HT-29 (cell line): ENCODE data around the genes CSH2 and RGS9.

DNA sequence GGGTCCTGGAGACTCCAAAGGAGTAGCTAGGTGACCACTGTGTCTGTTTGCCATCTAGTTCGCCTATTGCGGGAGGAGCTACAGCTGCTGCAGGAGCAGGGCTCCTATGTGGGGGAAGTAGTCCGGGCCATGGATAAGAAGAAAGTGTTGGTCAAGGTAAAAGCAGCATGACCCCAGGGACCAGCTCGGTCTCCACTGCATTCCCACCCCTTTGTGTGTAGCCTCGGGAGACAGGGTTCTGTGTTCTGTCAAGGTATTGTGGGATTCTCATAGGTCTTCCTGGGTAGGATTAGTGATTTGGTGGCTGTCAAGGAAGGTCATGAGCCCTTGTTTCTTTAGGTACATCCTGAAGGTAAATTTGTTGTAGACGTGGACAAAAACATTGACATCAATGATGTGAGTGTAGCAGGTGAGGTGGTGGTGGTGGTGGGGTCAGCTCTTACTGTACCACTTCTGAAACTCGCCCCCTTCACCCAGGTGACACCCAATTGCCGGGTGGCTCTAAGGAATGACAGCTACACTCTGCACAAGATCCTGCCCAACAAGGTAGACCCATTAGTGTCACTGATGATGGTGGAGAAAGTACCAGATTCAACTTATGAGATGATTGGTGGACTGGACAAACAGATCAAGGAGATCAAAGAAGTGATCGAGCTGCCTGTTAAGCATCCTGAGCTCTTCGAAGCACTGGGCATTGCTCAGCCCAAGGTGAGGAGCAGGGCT lies 2.5 kb upstream of the FTSJ3 start:
- RAMPAGE, long total RNA: no peak

GRCh38 chr17:63873610-63873967 lies at the start of gene CSH2:
CSH2 (minus strand) TSS chr17:63873677.
- RAMPAGE, long total RNA: no peak

DNA sequence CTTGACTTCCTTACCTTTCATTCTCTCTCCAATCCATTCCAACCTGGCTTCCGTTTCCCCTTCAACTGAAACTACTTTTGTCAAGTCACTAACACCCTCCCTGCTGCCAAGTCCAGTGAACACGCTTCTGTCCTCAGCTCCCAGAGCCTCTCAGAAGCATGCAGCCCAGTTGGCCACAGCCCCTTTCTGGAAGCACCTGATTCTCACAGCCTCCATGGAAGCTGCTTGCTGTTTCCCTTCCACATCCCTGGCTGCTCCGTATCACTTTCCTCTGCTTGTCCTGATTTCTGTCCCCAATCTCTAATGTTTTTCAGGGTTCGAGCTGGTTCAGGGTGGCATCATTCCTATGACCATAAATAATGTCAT lies 4.1 kb upstream of the SCN4A start:
- RAMPAGE, long total RNA: no peak

DNA sequence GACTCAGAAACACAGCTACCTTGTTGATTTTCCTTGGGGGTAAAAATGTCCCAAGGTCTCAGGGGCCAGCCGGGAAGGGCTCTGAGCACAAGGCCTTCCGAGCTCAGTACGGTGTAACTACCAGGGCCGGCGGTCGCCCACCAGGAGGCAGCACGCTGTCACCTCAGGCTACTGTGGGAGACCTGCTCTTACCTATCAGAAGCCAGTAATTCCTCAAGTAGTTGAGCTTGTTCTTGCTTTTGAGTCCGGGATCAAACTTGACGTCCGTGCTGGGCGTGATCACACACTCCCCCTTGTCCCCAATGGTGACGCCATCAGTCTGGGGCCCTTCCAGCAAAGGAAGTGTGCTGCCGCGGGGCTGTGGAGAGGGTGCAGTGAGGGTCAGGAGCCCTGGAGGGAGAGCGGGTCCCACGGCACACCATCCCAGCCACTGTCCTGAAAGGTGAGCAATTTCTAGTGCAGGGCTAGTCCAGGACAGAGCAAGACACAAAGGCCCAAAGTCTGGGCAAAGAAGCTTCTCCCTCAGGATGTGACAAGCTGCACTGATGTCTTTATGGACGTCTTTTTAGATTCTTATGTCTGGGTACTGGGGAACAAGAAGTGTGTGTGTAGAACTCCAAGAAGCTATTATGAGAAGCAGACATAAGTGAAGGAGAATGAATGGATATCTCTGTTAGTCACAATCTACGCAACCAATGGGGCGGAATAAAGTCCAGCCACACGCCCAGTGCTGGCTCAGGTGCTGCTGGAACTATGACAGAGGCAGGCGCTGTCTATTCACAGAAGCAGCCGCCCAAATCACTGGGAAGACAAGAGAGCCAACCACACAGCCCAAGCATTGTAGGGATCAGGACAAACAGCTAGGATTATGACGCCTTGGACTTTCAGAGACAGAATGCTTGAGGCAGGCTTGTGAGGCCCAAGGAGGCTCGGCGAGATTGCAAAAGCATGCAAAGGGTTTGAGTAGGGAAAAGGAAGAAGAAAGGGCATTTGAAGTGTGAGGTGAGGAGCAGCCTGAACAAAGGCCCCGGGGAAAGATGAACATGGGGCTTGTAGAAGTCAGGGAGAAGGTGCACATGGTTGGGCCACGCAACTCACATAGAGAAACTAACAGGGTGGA lies 43.7 kb upstream of the ICAM2 start:
- RAMPAGE, long total RNA: no peak

- RAMPAGE, long total RNA: no peak
These were observed 47.4 kb downstream of the ERN1 start for GRCh38 chr17:64082564-64082830.

DNA sequence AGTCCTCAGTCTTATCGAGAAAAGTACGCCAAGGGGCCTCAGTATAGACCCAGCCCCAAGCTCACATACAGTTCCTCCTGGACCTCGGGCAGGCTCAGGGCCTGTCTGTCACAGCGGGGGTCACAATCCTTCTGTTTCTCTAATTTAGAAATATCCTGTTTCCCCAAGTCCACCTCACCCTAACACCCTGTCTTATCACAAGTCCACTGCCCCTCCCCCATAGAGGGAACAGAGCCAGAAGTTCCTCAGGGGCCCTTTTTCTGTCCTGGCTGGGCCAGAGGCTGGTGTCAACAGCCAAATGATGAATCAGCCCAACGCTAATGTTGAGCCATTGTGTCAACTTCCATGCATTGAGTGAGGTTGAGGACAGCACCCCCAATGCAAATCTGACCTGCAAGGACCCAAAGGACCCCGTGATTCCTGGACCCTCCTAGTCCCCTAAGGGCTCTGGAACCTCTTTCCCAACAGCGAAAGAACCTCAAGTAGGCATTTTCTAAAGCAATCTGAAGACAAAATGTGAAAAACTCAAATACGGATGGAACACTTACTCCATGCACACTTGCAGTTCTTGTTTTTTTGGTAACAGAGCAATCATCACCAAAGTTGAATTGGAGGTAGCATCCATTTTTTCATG lies 58.6 kb downstream of the PECAM1 start:
- RAMPAGE, long total RNA: no peak

DNA sequence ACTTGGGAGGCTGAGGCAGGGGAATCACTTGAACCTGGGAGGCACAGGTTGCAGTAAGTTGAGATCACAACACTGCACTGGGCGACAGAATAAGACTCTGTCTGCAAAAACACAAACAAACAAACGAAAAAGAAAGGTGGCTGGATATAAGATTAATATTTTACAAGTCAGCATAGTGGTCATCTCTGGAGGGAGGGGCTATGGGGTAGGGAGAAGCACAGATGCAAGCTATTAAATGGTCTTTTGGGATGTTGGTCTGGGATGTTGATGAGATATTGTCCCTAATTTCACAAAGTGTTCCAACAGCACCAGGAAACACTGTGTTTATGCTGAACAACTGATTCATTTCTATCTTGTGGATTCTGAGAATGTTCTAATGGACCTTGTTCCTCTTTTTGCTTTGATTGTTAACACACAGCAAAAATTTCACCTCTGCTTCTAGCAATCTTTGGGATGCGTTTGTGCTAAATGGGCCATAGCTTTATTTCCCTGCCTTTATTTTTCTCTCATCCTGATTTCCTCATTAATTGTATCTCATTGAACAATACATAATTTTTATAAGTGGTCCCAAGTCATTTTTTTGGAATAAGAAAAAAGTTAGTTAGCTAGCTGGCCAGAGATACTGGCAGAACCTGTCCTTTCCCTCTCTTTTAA lies 9.7 kb downstream of the PECAM1 start:
- RAMPAGE, long total RNA: no peak

GRCh38 chr17:64386339-64387557 lies 3.9 kb downstream of the PECAM1 start:
- RAMPAGE, long total RNA: no peak

- RAMPAGE, long total RNA: no peak
These were observed 4.5 kb downstream of the CEP95 start for GRCh38 chr17:64511223-64511767.

DNA sequence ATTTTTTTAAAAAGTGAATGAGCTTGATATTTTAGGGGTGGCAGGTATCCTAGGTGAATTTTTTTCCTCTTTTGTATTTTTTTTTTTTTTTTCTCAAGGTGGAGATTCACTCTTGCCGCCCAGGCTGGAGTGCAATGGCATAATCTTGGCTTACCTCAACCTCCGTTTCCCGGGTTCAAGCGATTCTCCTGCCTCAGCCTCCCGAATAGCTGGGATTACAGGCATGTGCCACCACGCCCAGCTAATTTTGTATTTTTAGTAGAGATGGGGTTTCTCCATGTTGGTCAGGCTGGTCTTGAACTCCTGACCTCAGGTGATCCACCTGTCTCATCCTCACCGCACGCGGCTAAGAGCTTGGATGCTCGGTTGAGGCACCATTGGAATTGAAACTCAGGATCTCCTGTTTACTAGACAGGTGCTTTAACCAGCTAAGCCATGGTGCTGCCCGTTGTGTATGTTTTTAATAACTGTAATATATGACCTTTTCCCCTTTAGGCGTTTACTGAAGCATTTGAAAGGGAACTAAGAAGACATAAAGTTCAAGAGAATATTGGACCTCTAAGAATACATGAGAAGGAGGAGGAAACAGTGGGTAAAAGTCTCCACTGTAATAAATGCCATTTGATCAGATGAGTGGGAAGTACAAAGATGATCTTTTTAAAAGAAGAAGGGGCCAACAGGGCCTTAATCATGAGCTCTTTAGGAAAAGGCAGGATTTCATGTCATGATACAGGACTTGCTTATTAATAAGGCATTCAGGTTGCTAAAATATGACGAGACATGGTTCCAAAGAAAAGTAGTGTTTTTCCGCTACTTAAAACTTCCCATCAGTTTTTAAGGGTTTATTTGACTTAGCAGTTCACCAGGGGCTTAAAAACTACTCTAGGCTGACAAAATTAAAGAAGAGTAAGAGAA lies 23.9 kb downstream of the CEP95 start:
- RAMPAGE, long total RNA: no peak

GRCh38 chr17:64641293-64641881 lies 20.7 kb downstream of the SMURF2 start:
- RAMPAGE, long total RNA: no peak

DNA sequence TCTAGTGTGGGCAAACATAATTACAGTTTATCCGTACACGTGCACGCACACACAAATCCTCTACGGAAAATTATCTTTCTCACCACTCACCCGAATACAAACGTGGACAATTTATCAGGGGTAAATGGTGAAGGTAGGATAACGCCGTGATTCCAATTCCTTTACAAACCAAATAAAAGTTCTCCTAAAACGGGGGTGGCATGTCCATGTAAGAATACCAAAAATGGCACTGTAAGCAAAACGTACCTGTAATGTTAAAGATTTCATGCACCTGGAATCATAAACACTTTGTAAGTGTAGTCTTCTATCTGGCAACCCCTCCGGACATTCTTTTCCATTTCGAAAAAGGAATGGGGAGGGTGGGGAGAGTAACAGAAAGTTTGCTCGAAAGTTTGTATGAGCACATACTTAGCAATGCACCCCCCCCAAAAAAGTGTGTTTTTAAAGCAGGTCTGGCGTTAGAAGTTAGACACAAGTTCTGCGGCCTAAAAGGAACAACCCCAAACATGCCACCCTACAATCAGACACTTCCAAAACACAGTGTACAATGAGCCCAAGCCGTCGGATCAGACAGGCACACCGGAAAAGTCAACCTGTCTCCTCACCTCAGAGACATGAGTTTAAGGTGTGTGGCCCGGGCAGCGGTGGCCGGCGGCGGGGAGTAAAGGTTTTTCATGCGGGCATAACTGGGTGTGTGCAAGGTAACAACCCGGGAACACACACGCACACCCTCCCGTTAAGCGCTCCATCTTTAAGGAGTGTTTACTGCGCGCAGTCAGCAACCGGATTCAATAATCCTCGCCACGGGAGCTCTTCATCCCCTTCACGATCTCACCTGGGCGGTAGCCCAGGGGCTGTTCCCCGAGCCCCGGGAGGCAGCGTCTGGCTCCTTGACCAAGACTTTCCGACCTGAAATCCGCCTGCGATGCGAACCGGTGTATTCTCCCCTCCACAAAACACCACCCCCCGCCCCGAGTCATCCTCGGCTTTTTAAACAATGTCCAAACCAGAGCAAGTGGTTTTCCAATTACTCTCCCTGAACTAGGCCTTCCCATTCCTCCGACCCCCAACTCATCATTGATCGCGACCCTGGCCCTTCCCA lies 1.1 kb downstream of the SMURF2 start:
- RAMPAGE, long total RNA: no peak

DNA sequence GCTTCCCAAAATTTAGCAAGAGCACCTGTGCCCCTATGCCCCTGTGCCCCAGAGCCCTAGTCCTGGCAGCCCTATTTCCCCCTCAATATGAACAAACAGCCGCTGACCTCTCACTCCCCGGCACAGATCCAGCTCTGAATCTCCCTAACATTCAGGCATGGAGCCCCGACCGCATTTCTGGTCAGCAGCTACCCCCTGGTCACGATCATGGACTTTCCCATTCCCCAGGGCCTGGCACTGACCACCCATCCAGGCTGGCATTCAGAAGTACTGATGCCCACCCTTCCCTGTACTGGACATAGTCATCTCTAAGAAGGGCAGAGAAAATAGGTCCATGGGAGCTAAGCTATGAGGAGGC lies 110.8 kb upstream of the SMURF2 start:
- RAMPAGE, long total RNA: no peak

- RAMPAGE, long total RNA: no peak
These were observed 124.2 kb upstream of the SMURF2 start for GRCh38 chr17:64786145-64786787.

DNA sequence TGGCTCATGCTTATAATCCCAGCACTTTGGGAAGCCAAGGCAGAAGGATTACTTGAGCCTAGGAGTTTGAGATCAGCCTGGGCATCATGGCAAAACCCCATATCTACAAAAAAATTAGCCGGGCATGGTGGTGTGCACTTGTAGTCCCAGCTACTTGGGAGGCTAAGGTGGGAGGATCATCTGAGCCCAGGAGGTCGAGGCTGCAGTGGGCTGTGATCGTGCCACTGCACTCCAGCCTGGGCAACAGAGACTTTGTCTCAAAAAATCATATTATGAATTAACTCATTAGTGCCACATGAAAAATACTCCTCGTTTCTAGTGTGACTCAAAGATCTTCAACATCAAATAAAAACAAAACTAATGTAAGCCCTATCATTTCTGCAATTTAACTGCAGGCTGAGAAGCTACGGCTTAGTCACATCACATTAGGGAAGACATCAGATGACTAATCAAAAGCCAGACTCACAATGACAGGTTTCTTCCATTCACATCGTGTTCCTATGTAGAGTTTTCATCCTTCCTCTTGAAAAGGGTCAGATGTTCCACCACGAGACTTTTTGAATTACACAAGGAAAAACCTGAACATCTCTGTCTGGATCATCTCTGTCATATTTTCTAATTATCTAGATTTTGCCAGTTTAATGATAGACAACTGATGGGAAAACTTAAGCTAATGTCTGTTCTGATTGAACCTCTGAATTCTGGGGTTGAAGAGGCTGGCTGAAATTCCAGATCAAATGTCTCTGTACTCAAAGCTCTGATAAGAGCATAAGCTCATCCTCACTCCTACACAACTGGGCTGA lies 55.0 kb upstream of the LRRC37A3 start:
- RAMPAGE, long total RNA: no peak

GRCh38 chr17:65072593-65072965 lies 16.0 kb upstream of the GNA13 start:
- RAMPAGE, long total RNA: no peak

DNA sequence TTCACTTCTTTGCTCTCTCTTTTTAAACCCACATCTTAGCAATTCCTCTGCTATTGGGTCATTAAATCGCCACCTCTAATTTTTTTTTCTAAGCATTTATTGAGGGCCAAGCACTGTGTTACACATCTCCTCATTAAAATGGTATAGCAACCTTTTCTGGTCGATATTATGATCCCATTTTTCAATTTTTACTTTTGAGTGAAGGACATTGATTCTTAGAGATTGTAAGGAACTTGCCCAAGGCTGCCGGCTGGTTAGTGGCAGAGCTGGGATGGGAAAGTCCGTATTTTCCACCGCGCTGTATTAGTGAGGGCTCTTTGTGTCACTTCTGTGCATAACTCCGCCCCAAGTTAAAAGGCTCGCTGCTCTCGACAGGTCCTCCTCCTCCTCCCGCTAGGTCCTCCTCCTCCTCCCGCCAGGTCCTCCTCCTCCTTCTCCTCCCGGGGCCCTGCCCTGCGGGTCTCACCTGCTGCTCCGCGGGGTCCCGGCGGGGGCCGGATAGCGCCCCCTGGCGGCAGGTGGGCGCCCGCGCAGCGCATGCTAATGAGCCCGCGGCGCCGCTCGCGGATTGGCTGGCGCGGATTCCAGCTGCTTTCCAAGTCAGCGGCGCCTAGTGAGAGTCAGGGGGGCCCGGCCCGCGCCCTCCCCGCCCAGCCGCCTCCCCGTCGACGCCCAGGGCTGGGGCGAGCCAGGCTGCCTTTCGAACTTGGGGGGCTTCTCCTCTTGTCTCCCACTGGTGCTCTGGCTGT lies at the start of gene RGS9:
TSS of gene RGS9 (plus strand) at position 599 of the 749 bp plus-strand sequence.
- RAMPAGE, long total RNA: no peak

DNA sequence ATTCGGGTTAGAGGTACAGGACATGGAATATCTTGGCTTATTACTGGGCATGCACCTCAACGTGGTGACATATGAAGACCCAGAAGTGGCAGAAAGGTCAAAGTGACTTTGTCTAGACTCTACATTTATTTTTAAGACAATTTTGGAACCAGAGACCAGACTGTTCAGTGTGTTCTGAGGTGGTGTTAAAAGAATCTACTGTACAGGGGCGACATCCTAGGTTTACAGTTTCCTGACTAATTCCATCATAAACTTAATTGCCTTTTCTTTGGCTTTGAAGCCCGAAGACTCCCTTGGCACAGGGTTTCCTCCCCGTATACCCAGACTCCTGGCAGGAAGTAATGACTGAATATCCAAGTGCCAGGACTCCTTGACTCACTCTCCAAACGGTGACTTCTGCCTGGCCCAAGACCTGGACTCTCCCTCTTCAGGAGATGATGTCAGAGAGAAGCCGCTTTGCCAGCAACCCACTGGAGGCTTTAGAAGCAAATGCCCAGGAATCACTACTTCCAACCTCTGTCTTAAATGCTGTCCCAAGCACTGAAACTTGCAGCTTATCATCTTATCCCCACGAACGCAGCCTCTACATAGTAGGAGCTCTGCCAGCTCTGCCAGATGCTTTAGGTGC lies 146.4 kb downstream of the RGS9 start:
- RAMPAGE, long total RNA: no peak

GRCh38 chr17:66230057-66230629 lies 928 bp upstream of the APOH start:
- RAMPAGE, long total RNA: no peak

GRCh38 chr17:66468213-66468795 lies 165.9 kb downstream of the PRKCA start:
- RAMPAGE, long total RNA: no peak